Measurements from ENCODE around the gene CREG2.

DNA sequence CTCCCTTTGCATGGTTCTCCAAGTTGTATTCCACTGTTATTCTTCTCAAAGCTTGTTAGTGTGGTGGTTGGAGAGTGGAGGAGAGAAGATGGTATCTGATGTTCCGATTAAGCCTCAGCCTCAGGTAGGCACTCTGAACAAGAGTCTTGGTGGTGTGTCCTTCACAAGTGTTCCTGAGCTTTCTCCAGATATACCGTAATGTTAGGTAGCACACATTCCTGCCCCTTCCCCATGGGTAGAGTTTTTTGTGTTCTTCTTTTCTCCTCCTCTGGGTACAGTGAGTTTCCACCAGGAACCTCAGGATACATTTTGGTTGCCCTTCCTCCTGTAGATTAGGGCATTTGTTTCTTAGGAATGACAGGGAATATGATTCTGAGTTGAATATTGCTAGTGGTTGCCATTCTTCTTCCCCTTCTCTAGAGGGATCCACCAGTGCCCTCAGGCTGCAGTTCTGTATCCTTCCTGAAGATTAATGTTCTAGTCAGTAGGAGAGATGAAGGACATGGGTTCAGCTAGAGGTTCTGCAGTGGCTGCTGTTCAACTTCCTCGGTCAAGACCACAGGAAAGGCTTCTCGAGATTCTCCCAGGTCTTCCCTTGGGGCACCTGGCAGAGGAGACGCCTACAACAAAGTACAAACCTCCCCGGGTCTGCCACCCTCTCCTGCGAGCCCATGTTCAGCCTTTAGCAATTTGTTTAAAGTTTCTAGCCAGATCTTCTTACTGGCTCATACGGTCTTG is 325.6 kb downstream of the AFF3 start:
- RRBS, result no CpG with 5 or more reads among the region's 8 CpGs

- RRBS, result no CpG with 5 or more reads among the region's 6 CpGs
These were observed 145.5 kb downstream of the AFF3 start for GRCh38 chr2:99996880-99997295.

GRCh38 chr2:99997350-99997810 is 145.0 kb downstream of the AFF3 start:
- RRBS, result no CpG with 5 or more reads among the region's 3 CpGs

- RRBS, result 53% methylated on average over 7 of the region's 10 CpGs
These were observed 54.6 kb upstream of the AFF3 start for GRCh38 chr2:100196972-100197504.

DNA sequence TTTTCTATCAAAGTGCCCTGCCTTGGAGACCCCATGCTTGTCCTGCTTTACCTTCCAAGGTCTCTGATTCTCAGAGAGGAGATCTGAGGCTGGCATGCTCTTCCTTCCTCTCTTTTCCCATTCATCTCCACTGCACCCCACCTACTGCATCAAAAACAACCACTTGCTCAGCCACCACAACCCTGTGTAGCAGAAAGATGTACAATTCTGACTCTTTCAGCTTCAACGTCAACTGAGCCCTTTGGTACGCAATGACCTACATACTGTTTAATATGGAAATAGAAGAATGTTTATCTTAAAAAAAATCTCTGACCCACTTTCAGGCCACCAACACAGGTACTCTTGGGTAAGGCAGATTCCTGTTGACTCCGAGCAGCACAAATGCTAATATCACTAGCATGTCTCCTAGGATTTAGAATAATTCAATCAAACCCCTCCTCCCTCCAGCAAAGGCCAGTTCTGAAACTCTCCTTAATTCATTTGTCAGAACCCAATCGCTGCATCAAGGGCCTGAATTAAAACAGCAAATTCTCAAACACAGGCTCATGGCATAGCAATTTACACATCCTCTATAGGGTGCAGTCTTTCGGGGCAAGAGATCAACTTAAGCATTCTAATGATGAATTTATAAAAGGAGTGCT is 76.2 kb upstream of the AFF3 start:
- RRBS, result no CpG with 5 or more reads among the region's 5 CpGs

DNA sequence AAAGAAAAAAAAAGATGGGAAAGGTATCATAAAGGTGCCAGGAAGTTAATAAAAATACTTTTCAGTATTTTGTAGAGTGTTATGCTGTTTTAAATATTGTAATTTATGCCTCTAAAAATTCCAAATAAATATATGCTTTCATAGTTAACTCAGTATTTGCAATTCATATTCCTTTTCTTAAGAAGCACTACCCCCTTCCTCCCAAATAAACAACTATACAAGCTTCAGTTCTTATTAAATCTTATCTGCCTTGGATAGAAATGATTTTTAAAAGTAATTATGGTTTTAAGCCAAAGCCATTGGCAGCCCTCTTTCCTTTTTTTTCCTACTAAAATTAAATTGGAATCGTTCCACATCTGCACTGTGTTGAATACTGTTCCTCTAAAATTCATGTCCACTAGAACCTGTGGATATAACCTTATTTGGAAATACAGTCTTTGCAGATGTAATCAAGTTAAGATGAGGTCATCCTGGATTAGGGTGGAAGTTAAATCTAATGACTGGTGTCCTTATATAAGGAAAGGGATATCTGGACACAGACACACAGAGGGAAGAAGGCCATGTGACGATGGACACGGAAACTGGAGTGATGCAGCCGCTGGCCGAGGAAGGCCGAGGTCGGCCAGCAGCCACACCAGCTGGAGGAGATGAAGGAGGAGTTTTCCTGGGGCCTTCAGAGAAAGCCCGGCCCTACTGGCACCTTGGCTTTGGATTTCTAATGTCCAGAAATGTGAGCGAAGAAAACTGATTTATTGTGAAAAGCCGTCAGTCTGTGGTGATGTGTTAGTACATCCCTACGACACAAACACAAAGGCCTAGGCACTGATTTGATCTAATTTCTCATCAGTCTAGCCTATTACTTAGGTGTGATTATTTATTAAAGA is 49.5 kb downstream of the LONRF2 start:
- RRBS, result no CpG with 5 or more reads among the region's 11 CpGs

DNA sequence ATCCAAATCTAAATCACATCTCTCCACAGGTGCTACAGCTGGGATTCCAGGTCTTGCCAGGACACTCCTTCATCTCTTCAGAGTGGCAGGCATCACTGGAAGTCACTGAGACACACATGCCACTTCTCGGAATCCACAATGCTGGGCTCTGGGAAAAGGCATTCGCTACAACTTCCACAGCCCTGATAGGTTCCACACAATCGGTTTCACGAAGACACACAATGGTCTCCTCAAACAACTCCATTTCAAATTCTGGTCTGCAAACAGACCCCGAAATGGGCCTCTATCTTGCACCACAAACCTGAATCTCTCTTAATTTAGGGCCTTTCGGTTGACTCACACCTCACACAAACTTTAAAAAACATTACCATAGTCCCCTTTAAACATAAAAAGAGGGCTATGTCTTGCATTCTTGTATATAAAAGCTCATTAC is 44.4 kb downstream of the LONRF2 start:
- RRBS, result no CpG with 5 or more reads among the region's 6 CpGs

DNA sequence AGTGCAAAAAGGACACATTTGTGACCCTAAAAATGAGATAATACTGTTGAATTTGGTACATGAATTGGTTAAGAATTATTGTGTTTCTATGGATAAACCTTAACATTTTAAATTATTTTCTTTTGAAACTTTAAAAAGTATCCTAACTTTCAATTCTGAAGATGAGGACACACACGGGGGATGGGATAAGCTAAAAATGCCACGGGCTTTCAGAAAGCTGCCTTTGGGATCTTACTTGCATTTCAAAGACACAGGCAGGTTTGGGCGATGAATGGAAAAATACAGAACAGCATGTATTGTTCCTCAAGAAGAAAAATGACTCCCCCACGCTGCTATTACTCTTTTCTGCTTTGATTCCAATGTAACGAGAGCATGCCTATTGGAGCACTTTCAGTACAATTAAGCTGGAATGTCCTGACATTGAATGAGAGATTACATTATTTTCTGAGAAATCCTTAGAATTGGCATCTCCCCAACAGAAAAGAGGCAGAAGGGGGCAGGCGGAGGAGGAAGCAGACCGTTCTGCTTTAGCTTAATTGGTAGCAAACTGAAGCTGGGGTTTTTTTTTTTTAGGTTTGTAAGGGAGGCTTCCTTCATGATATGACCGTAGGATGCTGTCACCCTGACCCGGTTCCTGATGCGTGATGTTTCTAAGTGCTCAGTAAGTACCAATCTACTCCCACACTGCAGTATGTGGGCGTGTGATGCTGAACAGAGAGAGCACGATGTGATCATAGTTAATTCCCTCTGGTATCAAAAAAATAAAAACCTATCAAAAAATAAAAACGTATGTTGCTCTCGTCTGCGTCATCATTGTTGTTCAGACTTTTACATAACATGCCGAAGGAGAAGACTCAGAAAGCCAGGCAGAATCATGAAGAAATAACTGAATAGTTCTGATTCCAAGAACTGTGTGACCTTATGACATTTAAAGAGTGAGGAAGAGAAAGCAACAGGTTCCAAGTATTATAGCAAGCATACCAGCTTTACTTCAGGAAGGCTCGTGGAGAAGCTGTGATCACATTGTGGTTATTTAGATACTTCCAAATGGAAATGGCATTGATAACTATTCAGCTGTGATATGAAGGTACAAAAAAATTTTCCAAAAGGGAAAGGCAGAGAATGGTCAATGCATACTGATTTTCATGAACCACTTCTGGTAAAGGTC is 40.6 kb downstream of the LONRF2 start:
- RRBS, result no CpG with 5 or more reads among the region's 17 CpGs

- RRBS, result no CpG with 5 or more reads among the region's 20 CpGs
These were observed 38.4 kb downstream of the LONRF2 start for GRCh38 chr2:100283691-100284552.

GRCh38 chr2:100739725-100740291 is 80.1 kb upstream of the NPAS2 start:
- RRBS, result no CpG with 5 or more reads among the region's 7 CpGs

GRCh38 chr2:100818440-100818921 is 1.5 kb upstream of the NPAS2 start:
- RRBS, result 3% methylated on average over 22 of the region's 37 CpGs

DNA sequence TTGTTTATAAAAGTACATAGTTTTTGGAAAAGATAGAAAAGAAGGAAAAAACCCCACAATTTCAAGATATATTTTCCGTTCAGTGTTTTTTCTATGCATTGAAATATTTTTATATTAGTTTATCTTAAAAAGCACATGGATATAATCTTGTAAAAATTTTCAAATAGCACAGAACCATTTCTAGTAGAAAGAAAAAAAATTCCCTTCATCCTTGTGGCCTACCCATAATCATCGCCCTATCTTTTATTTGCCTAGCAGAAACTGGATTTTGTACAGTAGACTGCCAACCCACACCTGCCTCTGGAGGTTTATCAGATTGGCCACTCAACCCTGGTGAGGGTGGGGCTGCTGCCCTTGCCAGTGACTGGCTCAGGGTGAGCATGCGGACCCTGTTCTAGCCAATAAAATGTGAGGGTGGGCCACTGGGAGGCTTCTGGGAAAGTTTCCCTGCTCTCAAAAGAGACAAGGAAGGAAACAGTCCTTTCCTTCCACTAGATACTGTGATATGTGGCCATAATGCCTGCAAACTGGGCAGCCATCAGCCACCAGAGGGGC is 5.4 kb downstream of the NPAS2 start:
- RRBS, result no CpG with 5 or more reads among the region's 3 CpGs

DNA sequence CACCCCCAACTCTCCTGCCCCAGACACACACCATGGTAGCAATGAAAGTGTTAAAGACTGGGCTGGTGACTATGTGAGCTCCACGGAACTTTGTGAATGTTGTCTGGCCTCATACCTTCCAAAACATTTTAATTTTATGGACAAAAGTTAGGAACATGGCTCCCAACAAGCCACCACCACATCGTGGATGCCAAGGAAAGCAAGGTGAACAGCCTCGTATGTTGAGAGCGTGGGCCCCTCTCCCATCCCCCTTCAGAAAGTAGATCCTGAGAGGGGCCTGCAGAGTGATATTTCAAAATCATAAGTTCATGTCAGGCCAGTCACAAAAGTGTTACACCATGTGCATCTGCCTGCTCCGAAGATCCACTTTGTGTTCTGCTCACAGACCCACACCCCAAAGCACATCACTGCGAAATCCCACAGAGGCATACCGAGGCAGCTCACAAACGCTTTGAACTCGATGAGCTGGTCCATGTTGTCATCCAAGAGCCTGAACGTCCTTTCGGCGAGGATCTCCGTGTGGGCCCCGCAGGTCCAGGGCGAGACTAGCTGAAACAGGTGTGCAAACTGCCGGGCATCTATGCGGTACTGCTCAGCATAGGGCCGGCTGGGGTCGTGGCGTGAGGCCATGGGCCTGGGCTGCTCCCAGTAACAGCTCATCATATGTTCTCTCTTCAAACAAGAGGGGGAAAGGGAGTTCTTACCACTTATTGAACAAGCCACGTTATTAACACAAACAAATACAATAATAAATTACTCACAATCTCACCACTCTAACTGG is 20.0 kb downstream of the RPL31 start:
- RRBS, result no CpG with 5 or more reads among the region's 21 CpGs

DNA sequence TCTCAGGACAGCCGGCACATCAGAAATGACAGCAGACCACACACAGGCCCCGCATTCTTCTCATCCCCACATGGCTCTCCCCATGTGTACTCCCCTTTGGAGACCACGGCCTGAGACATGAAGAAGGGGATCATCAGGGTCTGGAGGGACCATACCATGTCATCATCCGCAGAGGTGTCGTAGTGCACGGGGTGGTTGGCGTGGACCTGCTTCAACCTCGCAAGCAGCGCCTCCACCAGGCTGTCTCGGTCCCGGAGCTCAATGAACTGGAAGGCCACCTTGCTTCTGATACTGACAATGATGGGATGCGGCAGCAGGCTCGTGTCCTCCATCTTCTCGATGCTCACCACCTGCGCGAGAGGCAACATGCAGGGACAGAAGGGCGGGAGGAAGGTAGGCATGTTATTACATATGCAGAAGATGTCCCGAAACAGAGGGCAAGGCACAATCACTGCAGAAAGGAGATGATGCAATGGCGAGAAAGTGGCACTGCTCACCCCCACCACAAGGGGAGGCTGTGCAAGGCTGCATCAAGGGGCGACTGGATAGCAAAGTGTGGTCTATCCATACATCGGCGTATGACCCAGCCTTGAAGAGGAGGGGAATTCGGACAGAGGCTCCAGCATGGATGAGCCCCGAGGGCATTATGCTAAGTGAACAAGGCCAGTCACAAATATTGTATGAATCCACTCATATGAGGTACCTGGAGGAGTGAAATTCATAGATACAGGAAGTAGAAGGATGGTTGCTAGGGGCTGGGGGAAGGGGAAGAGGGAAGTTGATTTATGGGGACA is 36.4 kb downstream of the RPL31 start:
- RRBS, result no CpG with 5 or more reads among the region's 24 CpGs

- RRBS, result no CpG with 5 or more reads among the region's 10 CpGs
These were observed 36.3 kb downstream of the TBC1D8 start for GRCh38 chr2:101114657-101115476.

DNA sequence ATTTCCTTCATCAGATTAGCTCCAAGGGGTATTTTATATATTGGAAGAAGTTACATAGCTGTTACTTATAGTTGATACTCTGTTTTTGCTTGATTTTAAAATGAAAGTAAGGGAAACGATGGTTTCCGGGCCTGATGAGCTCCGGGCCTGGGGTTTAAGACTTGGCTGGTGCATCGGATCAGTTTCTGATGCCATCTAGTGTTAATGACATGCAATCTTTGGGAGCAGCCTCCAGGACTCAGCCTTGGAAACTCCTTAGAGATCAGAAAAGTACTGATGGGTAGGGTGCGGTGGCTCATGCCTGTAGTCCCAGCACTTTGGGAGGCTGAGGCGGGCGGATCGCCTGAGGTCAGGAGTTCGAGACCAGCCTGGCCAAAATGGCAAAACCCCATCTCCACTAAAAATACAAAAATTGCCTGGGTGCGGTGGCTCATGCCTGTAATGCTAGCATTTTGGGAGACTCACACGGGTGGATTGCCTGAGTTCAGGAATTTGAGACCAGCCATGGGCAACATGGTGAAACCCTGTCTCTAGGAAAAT is 47.1 kb upstream of the CNOT11 start:
- RRBS, result no CpG with 5 or more reads among the region's 11 CpGs

- RRBS, result no CpG with 5 or more reads among the region's 2 CpGs
These were observed 11.1 kb downstream of the CNOT11 start for GRCh38 chr2:101263679-101264199.

DNA sequence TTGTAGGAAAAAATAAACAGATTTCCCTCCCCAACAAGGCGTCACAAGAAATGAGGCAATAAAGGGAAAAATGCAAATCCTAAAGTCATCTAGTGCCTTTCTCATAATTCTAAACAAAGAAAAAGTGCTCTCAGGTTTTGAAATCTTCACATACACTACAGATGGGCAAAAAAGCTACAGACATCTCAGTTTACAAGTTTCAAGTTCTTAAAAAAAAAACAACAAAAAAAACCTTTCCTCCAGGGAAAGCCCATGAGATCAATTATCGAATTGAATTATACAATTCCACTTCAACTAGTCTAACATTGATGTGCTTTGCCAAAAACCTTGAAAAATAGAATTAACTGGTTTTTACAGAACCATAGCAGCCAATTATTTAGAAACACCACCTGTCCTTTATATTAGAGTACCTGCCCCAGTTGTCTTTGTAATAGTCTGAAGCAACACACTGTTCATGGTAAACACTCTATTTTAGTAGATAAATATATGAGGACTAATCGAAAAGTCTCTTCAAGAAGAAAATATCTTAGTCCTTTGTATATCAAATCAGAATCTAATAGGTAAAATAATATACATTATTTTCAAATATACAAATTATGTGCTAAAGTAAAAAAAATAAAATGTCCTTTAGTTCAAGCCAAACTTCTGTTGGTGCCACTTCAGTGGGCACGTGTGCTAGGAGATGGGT is 24.0 kb downstream of the CNOT11 start:
- RRBS, result no CpG with 5 or more reads among the region's 4 CpGs

GRCh38 chr2:101386781-101387842 is at the start of gene CREG2:
Gene CREG2, minus strand, starts transcription at chr2:101387503.
- RRBS, result 3% methylated on average over 54 of the region's 116 CpGs

- RRBS, result no CpG with 5 or more reads among the region's 25 CpGs
These were observed 40.0 kb downstream of the RFX8 start for GRCh38 chr2:101434730-101435553.

Data from zone of skin (tissue), 1 donor.